Gallbladder (tissue), 1 donor: ENCODE results near the genes JAZF1 and ZNRF2.

DNA sequence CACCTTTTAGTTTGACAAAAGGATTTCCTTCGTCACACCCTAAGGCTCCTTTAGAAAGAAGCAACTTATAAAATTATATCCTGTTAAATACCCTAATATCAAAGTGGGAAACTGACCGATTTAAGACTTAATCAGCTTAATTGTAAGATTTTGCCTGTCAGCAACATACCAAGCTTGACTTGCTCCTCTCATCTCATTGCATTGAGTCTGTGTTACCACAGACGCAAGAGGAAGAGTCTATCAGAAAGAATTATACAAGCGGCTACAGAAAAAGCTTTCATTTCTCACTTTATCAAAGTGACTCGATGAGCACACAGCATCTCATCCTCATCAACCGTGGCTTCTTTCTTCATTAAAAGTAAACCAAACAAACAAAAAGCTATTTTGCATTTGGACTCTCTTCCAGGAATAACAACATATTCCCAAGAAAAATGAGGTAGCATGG is 75.0 kb downstream of the JAZF1 start:
- PRO-cap: no peak

- PRO-cap: bidirectional peak, plus-strand start at chr7:28180738, minus-strand start at chr7:28180606; bidirectional peak, plus-strand start at chr7:28180851, minus-strand start at chr7:28180918; unidirectional peak, minus-strand start at chr7:28180996
Observed at GRCh38 chr7:28180143-28181266, at the start of gene JAZF1. Gene JAZF1, minus strand, starts transcription at chr7:28180795.

- PRO-cap: no peak
Observed at GRCh38 chr7:28695600-28695969, 262.5 kb downstream of the TRIL start.

DNA sequence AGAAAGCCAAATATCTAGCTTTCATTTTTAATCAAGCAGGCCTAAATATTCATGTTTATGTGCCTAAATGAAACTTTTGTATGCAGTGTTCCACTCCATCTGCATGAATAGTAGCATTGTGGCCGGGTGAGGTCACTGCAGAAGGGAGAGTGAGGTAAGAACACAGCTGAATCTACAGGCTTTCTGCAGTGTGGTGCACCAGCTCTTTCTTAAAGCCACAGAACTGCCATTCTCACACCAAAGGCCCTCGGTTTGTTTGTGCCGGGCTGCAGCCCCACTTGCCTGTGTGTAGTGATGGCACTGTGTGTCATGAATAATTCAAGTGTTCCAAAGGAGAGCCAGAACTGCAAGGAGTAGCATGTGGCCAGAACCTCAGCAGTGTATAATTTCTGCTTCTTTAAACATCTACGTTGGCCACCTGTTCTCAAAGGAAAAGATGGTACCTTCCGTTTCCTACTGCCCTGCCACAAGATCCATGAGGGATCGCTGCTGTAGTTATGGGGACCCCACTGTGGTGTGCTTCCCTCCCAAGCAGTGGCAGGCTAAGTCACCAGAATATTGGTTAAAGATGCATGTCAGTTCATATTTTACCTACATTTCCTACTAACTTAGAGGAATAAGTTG is 204.0 kb downstream of the TRIL start:
- PRO-cap: no peak

GRCh38 chr7:28957029-28957409 is 1.1 kb downstream of the TRIL start:
- PRO-cap: no peak

DNA sequence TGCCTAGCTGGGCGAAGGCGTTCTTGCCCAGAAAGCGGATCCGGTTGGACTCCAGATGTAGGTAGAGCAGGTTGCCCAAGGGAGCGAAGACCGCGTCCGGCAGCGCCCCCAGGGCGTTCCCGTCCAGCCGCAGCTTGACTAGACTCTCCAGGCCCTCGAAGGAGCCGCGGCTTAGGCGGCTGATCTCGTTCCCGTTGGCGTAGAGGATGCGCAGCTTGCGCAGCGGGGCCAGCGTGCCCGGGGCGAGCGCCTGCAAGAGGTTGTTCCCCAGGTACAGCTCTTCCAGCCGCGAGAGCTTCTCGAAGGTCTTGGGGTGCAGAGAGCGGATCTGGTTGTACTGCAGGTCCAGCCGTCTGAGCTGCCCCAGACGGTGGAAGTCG is 703 bp downstream of the TRIL start:
- PRO-cap: no peak

DNA sequence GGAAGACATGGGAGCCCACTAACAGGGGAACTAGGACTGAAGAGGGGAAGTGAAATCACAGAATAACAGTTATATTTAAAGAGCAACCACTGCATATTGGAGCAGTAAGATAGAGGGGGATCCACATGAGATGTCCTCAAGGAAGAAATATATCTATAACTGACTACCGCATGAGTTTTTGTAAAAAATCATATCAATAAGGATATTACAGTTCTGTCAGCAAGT is 10.4 kb downstream of the CPVL start:
- PRO-cap: no peak

GRCh38 chr7:29206144-29206598 is 11.6 kb downstream of the CHN2 start:
- PRO-cap: no peak

DNA sequence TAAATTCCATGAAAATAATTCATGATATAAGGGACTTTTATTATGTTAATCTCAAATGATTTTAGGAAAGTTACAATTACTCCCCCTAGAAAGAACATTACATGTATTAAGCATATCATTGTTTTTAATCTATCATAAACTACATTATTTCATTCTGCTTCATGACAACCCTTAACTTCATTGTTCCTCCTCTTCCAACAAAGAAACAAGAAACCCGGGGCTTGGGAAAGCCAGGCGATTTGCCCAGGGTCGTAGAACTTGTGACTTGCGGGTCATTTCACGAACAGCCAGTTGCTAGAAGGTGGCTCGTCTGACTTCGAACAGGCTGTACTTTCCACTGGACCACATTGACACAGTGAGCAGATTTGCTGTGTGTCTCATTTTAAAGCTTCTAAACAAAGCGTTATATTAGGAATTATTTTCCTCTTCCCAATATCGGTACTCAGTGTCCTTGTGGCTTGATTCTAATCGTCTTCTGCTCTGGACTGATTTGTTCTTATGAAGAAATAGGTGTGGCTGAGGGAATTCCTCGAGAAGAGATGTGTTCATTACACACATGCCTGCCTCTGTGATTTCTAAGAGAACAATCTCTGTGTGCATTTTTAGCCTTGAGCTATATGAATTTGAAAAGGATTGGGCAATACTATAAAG is 150.1 kb upstream of the PRR15 start:
- PRO-cap: unidirectional peak, minus-strand start at position 477 of the sequence

GRCh38 chr7:29483285-29483952 is 80.2 kb upstream of the PRR15 start:
- PRO-cap: no peak

DNA sequence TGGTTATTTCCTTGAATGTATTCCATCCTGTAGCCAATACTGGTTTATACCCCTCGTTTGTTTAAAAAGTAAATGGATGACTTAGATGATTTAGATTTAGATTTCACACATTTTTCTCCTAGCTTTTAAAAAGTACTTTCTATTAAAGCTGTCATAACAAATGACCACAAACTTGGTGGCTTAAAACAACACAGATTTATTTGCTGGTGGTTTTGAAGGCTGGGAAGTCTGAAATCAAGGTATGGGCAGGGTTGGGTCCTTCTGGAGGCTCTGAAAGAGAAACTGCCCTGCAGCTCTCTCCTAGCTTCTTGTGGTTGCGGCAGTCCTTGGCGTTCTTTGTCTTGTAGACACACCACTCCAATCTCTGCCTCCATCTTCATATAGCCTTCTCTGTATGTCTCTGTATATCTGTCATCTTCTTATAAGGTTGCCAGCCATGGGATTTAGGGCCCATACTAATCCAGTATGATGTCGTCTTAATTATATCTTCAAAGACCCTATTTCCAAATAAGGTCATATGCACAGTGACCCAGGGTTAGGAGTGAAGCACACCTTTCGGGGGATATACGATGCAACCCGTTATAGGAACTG is 79.4 kb upstream of the PRR15 start:
- PRO-cap: no peak

GRCh38 chr7:29488170-29488509 is 75.5 kb upstream of the PRR15 start:
- PRO-cap: no peak

DNA sequence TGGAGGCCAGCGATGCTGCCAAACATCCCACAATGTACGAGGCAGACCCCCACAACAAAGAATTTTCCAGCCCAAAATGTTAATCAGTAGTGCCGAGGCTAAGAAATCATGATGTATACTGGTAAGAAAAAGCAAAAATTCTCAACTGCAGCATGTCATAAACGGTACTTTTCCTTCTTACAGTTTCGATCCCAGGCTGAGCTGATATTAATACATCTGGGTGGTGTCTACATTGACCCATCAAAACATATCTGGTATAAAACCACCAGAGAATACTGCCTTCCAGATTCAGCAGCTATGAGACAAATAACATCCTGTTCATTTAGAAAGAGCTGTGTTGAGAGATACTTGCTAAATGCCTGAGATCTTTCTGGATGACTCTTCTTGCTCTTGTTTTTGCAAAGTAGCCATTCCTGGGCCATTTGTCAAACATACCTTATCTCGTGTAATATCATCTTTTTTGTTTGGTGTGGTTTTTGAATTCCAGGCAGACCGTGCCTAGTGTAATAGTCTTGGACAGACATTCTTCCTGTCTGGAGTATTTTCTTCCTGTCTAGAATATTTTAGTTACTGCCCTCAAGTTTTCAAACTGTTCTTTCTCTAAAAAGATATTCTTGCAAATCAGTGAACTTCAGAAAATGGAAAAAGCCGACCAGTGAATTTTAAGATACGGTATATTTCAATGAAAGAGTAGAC is 74.7 kb upstream of the PRR15 start:
- PRO-cap: no peak

DNA sequence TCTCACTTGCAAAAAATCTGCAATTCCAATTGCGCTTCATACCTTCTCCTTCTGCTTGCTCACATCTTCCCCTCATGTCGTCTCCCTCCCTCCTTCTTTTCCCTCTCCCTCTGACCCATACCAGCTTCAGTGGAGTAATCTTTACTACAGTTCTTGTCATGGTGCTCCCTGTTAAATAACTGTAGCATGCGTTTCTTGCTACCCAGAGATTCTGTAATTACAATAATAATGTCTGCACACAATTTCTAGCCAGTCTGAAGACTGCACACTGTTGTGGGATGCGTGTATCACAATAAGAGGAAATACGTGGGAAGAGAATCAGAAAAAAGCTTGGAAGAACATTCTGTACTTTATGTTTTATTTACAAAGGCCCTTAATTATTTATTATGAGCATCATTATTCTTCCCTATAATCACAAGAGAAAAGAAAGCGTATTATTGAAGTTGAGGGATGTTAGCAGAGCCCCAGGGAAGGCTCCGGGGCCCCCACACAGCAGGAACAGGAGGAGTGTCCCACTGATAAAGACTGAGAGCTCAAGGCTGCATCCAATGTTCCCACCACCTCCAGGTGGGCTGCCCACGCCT is 36.2 kb upstream of the WIPF3 start:
- PRO-cap: no peak

- PRO-cap: no peak
Observed at GRCh38 chr7:30079186-30080204, 51.3 kb downstream of the PLEKHA8 start.

DNA sequence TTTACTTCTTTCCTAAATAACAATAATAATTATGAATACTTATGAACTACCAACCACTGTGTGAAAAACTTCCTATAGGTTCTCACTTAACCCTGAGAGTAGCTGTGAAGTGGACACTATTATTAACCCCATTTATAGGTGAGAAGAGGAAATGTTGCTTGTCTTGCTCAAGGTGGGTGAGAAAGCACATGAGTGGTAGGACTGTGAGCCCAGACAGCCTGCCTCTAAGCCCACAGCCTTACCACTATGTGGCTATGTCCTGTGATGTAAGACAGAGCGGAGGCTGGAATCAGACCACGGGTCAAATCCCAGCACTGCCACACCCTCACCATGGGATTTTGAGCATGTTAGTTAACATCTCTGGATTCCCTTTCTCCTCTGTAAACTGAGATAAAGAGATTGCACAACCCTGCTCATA is 41.6 kb upstream of the MTURN start:
- PRO-cap: no peak

DNA sequence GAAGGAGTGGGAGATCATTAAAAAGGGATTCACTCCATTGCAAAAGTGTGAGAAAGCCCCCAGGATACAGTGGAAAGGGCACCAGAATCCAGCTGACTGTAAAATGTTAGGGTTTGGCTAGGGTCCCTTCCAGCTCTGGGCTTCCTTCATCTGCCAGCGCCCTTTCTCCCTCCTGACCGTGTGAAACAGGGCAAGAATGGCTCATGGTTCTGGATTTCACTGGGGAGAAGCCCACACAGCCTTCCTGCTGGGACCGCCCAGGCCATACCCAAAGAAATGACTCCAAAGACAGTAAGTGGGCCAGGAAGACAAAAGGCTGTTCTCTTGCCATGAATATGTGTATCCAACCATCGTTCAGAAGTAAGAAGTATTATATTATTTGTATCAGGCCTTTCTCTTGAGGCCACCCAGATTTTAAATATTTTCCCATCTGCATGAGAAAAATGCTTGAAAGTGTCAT is 2.3 kb downstream of the MTURN start:
- PRO-cap: no peak

- PRO-cap: no peak
Observed at GRCh38 chr7:30142664-30143357, 8.0 kb downstream of the MTURN start.

DNA sequence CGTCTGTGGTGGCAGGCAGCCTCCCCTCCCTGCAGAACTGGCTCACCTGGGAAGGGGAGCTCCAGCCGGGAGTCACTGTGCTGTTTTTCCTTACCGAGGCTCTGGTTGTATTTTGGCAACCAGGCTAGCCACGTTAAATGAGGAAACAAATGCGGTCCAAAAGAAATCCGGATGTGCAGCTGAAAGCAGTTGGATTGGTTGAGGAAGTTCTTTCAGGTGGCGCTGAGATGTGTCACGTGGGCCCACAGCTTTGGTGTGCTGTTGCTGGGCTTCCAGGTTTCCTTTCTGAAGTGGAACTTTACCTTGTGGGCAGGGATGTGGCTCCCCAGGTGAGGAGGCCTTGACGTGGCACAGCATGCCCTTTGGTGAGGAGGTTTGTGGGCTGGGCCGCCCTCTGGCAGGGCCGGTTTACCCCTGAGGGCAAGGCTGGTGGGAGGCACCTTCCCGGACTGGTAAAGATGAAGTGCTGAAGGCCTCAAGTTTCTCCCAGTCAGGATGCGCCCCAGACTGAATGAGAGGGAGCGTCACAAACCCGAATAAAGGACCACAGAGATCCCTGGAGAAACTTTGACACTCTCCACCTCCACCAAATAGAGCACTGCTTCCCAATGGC is 14.3 kb downstream of the MTURN start:
- PRO-cap: no peak

GRCh38 chr7:30284542-30285474 is at the start of gene ZNRF2:
Gene ZNRF2, plus strand, starts transcription at chr7:30284597.
- PRO-cap: bidirectional peak, plus-strand start at chr7:30284732, minus-strand start at chr7:30284258; bidirectional peak, plus-strand start at chr7:30285367, minus-strand start at chr7:30285232; bidirectional peak, plus-strand start at chr7:30285648, minus-strand start at chr7:30285425